ENCODE data around the genes SLC9C1 and SIDT1.

DNA sequence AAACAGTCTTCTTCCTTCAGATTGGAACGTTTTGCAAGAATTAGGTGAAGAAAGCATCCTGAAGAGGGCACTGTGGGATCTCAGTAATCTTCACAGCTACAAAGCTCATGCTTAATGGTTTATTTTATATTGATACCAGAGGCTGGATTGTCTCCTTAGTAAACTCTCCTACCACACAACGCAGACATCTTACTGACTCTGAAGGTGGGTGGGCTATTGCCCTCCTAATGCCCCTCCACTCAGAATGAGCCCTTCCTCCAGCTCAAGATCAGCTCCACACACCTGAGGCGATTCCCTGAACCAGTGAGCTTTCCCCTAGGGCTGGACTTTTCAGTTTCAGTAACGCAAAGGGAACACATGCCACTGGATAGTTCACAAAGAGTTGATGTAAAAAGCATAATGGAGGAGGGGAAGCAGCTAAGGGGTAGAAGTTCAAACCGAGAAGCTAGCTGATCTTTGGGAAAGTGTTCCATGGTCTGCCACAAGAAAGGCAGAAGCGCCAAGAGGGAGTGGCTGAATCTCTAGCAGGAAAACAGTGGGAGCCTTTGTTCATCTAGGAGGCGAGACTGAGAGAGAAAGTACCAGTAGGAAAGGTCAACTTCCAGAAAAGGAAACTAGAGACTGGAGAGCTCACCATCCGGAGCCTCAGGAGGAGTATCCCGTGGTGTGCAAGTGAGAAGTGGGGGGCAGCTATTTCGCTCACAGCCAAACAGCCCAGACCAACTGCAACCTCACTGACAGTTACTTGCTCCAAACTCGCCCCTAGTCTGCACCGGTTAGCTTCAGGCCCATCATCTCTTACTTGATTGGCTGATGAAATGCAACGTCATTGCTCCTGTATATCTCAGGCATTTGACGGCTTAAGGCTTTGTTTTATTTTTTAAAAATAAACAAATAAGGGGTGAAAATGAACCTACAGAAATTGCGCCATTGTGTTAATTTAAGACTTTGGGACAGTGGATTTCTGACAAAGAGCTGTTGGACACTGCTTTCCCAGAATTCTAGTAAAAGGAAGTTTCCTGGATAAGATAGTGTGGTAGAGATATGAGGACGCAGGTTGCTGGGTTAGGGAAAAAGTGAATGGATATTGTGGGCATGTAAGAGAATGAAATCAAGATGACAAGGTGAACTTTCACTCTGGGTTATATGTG is at the start of gene SLC9C1:
Gene SLC9C1, minus strand, starts transcription at position 758 of the 1,151 bp plus-strand sequence.
- RRBS: no CpG with 5 or more reads among the region's 16 CpGs

- RRBS: no CpG with 5 or more reads among the region's 3 CpGs
Observed at GRCh38 chr3:112353596-112353887, 20.6 kb downstream of the CD200 start.

GRCh38 chr3:112365459-112366307 is 32.7 kb downstream of the CD200 start:
- RRBS: no CpG with 5 or more reads among the region's 6 CpGs

DNA sequence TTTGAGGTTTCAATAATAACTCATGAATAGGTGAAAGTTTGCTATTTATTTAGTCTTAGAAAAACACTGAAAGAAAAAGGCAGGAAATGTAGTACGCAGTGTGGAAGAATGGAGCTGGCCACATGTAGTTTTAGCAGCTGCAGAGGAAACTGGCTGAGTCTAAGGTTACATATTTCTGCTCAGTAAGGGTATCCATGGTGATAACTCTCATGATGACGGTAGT is 35.8 kb downstream of the CCDC80 start:
- RRBS: no CpG with 5 or more reads among the region's 2 CpGs

DNA sequence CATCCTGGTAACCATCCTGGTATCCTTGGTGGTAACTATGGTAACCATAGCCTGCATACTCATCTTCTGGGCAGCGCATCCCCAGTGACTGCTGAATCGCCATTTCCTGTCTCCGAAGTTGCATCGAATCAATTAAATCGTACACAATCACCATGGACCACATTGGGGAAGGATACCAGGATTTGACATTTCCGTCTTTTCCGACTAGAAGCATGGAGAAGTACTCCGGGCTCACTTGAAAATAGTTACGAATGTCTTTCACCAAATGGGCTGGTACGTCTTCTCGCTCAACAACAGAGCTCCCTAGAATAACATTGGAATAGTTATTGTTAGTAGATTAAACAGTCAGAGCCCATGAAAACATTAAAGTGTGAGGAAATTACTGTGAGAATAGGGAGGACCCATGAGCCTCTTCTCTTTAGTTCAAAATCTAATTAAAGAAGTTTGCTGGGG is 35.5 kb downstream of the CCDC80 start:
- RRBS: no CpG with 5 or more reads among the region's 11 CpGs

DNA sequence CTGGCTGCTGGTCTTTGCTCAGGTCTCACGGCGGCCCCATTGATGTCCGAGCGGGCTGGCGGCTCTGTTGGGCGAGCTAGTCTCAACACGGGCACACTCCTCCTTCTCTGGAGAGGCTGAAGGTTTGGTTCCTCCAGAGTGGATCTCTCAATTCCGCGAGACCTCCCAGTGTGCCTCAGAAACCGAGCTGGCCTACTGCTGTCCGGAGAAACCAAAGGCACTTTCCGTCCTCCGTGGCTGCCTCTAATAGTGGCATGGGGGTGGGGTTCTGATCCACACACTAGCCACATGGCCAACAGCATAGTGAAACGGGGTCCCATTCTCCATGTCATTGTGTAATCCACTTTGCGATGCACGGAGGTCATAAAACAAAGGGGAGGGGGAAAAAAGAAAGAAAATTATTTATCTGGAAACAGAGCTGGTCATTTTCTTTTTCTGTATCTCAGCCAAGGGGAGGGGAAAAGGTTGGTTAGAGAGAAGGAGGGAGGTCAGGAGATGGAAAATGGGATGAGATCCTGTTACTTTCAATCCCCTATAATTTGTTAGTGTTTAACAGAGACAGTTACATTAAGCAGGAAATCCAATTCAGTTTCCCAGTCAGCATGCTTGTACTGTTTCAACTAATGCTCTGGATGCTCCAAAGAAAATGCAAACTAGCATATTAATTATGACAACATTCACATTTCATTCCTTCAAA is 1.2 kb downstream of the CCDC80 start:
- RRBS: no CpG with 5 or more reads among the region's 16 CpGs

DNA sequence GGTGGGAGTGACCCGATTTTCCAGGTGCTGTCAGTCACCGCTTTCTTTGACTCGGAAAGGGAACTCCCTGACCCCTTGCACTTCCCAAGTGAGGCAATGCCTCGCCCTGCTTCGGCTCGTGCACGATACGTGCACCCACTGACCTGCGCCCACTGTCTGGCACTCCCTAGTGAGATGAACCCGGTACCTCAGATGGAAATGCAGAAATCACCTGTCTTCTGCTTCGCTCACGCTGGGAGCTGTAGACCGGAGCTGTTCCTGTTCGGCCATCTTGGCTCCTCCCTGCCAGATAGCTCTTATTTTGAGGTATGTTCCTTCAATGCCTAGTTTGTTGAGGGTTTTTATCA is 23.9 kb upstream of the CCDC80 start:
- RRBS: no CpG with 5 or more reads among the region's 14 CpGs

- RRBS: no CpG with 5 or more reads among the region's 2 CpGs
Observed at GRCh38 chr3:112777511-112777797, 69.2 kb downstream of the CD200R1L start.

- RRBS: 0% methylated on average over 1 of the region's 3 CpGs
Observed at GRCh38 chr3:113018522-113018852, 984 bp downstream of the NEPRO start.

GRCh38 chr3:113212258-113212906 is 1.0 kb downstream of the BOC start:
- RRBS: 1% methylated on average over 15 of the region's 44 CpGs

GRCh38 chr3:113213287-113213720 is 1.9 kb downstream of the BOC start:
- RRBS: no CpG with 5 or more reads among the region's 3 CpGs

DNA sequence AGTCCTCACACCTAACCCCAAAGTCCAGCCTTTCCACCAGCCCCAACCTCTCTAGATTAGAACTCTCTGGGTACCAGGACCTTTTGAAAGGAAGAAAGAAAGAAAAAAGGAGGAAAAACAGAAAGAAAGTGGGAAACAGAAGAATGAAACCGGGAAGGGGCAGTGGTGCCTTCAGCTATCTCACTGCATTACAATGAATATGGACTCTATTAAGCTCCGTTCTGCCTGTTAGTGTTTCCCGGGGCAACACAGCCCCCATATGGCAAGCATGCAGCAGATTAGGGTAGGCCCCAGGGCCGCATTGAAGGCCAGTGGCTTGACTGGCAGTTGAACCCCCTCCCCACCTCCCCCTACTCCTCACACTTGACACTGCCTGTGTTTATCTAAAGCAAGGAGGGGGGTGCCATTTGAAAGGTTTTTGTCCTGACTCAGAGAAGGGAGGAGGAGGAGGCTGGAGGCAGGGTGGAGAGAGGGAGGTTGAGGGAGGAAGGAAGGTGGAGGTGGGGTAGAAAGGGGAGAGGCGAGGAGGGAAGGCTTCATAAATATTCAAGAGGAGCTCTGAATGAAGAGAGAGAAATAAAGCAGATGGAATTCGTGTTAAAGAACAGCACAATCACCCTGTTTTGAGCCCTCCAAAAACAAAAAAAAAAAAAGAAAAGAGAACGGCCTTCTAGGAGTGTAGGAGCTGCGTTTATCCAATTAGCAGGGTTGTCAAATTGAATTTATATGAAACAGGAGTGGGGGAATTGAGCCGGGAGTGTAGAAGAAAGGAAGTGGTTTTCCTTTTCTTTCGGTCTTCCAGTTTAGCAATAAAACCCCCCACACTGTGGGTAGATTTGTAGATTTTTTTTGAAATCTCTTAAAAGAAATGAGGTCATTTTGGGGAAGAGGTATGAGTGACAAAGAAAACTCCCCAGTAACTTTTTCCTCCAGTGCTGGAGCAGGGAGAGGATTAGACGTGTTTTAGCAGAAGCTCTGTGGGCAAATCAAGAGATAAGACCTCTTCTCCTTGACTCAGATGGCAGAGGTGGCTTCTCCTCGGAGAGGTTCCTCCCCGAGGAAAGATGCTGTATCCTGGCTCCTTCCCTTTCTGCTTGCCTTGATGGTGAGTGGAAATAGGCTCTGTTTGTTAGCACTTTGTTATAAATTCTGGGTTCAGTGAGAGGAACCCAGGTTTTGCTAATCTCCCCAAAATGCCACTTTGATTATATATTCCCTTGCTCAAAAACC is 30.5 kb downstream of the BOC start:
- RRBS: 37% methylated on average over 3 of the region's 13 CpGs

GRCh38 chr3:113254454-113254773 is 43.1 kb downstream of the BOC start:
- RRBS: no CpG with 5 or more reads among the region's 10 CpGs

GRCh38 chr3:113262065-113262844 is 50.9 kb downstream of the BOC start:
- RRBS: no CpG with 5 or more reads among the region's 4 CpGs

DNA sequence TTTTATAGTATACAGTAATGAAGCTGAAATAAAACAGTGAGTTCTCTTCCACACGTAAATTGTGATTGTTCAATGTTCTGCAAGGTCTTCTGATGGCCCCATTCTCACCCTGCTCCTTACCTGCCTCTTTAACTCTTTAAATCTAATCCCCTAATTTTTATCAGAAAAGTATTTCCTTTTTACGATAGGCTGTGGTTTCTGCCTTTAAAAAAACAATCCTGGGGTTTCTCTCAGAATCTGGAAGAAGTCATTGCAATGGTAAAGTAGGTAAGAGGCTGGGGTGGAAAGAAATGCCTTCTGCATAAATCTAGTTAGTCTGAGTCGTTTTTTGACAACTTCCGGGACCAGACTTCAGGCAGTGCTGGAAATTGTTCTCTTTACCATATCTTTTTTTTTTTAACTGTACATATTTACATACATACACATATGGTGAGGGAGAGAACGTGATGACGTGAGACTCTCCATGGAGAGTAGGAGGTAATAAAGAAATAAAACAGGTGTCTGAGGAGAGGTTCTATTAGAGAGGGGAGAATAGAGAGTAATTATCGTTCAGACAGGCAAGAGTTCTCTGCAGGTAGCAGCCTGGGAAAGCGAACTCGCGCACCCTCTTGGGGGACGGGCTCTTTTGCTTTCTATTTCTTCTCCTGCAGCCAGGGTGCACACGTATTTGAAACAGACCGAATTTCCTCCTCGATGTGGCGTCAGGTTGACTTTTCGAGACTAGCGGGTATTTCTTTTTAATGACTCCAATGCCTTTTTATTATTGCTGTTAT is at the start of gene SIDT1:
Gene SIDT1, plus strand, starts transcription at position 664 of the 773 bp plus-strand sequence.
- RRBS: no CpG with 5 or more reads among the region's 17 CpGs

- RRBS: no CpG with 5 or more reads among the region's 3 CpGs
Observed at GRCh38 chr3:113657920-113658469, 38.4 kb downstream of the USF3 start.

- RRBS: no CpG with 5 or more reads among the region's 4 CpGs
Observed at GRCh38 chr3:113690337-113690927, 6.0 kb downstream of the USF3 start.

GRCh38 chr3:113747208-113748129 is 634 bp downstream of the ATP6V1A start:
- RRBS: no CpG with 5 or more reads among the region's 22 CpGs

DNA sequence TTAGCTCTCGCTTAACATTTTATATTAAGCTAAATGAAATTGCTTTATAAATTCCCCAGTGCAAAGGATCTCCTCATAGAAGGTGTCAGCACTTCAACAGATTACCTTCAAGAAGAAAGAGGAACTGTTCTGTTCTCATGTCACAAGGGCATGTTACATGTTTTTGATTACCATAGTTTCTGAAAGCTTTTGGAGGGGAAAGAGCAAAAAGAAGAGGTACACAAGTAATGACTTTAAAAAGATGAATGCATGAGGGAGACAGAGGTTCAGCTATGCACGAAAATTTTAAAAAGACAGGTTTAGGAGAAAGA is 45.2 kb downstream of the CCDC191 start:
- RRBS: no CpG with 5 or more reads among the region's 2 CpGs

GRCh38 chr3:114290850-114291200 is 3.0 kb upstream of the TIGIT start:
- RRBS: no CpG with 5 or more reads among the region's 9 CpGs

Measured in brain (tissue), 1 donor.